ENCODE data around the gene HSCB.

DNA sequence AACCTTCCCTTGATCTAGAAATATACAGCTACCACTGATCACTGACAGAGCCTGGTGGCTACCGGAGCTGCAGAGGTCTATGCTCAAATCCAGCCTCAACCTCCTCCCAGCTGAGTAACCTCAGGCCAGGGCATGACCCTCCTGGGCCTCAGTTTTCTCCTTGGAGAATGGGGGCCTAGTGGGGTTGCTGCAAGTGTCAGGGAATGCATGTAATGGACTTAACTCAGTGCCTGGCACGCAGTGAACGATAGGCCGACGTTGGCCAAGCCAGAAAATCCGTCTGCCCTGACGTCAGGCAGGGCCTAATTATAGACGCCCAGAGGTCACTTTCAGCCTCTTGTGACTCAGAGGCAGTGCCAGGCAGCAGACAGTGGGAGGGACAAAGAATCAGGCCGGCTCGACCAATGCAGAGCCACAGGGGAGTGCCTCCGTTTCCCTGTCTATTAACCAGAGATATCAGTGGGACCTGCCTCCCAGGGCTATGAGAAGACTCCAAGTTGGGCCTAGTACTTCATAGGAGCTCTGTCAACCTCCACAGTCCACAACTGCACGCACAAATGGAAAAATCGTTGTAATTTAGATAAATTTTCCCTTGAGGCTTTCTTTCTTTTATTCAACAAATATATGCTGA lies 115.0 kb downstream of the MN1 start:
- PRO-cap: bidirectional peak, plus-strand start at position 459 of the sequence, minus-strand start at position 239 of the sequence
- RAMPAGE, long total RNA, 4 experiments: no peak in any of the 4 experiments

DNA sequence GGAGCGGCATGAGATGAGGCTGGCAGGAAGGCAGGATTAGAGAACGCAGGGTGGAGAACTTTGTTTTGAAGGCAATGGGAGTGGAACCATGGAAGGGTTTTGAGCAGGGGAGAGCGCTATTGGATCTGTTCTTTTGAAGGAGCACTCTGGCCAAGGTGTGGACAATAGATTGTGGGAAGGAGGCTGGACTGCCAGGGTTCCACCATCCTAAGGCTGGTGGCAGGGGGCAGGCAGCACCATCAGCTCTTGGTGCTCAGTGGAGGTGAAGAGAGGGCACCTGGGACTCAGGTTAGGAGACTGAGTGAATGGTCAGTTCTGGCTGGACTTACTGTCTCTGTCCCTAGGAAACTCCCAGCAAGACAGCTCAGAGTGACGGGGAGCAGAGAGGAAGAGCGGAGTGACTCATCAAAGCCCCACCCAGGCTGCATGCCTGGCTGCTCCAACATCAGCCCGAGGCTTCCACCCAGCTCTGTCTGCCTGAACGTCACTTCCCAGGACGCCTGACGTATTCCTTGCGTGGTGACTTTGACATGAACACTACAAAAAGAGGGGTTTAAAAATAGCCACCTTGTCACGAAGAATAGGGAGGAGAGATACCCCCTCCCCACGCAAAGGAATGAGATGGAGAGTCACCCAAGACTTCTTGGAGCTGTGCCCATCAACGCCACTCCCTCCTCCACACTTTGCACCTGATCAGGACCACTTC lies 83.4 kb downstream of the MN1 start:
- PRO-cap: bidirectional peak, plus-strand start at position 472 of the sequence, minus-strand start at position 330 of the sequence
- RAMPAGE, long total RNA, 4 experiments: no peak in any of the 4 experiments

- PRO-cap: unidirectional peak, plus-strand start at chr22:27719932
- RAMPAGE, long total RNA, 4 experiments: no peak in any of the 4 experiments
Measured at GRCh38 chr22:27719559-27720064, 81.9 kb downstream of the MN1 start.

DNA sequence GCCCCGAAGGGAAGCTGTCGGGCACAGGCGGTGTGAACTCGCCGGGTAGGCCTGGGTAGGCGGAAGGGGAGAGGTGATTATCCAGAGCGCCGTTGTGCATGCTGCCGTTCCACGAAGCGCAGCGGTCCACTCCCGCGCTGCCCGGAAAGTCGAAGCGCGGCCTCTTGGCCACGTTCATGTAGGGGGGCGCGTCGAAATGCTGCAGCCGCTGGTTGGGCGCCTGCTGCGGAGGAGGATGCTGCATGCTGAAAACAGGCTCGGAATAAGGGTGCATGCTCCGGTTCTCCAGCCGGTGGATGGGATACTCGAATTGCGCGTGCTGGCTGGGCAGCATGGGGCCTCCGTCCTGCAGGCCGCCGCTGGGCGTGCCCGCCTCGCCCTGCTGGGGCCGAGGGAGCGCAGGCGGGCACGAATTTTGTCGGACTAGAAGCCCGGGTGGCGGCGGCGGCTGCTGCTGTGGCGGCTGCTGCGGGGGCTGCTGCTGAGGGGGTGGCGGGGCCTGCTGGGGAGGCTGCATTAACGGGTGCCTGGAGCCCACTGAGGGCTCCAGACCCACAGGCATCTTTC lies 2.5 kb downstream of the MN1 start:
- PRO-cap: no peak
- RAMPAGE, long total RNA, 4 experiments: no peak in any of the 4 experiments

DNA sequence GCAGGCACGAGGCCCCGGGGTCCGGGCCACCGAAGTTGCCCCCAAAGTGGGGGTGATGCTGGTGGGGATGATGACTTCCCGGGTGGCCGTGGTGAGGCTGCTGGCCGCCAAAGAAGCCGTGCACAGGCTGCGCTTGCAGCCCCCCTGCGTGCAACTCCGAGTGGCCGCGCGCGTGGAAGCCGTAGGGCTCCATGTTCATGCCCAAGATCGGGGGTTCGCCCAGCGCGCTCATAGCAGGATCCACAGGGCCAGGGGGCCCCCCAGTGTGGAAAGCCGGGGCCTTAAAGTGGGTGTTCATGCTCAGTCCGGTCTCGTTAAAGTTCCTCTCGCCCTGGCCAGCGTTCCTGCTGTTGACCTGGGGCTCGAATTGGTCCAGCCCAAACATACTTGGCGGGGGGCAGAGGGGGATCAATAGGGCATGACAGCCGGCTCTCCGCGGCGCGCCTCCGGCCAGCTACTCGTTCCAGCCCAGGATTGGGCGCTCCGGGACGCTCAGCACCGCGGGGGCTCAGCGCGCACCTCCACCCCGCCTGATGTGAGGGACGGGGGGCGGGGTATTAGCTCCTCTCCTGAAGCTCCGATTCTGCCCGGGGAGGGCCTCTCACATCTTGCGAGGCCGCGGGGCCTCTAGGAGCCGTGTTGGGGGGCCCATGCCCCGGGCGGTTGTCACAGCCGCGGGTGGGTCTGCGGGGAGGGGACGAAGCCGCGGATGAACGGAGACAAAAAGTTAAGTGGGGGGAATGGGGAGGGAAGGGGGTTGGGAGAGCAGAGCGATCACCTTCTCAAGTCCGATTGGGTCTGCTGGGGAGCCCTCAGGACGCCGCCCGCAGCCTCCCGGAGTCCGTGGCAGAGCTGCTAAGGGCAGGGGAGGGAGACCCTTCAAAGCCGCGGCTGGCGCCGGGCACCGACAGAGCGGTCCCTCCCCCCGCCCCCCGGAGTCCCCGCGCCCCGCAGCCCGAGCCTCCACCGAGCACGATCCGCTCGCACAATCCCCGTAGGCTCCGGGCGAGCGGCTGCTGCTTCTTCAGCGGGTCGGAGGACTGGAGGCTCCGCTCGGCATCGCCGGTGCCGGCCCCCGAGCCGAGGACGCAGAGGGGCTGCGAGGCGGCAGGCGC lies 1.0 kb downstream of the MN1 start:
- PRO-cap: bidirectional peak, plus-strand start at position 606 of the sequence, minus-strand start at position 537 of the sequence
- RAMPAGE, long total RNA, 4 experiments: no peak in any of the 4 experiments

DNA sequence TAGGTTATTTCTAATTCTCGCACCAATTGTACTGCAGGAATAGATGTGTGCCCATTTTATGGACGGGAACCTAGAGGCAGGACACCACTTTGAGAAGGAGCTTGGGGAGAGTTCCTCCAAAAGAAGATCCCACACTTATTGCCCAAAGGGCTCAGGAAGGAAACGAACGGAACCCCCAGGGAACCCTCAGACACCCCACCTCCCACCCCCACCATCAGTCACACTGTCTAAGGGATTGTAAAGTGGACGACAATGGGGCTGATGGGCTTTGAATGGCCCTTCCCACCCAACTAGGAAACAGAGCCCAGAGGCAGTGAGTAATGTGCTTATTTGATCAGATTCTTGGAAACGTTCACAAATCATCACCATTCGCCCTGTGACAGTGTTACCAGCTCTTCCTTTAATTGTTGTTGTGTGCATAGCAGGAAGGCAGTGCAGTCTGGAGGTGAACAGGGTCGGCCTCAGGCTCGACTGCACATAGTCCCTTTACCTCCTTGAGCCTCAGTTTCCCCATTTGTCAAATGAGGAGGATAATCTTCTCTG lies 8.4 kb upstream of the MN1 start:
- PRO-cap: unidirectional peak, plus-strand start at position 432 of the sequence
- RAMPAGE, long total RNA, 4 experiments: no peak in any of the 4 experiments

DNA sequence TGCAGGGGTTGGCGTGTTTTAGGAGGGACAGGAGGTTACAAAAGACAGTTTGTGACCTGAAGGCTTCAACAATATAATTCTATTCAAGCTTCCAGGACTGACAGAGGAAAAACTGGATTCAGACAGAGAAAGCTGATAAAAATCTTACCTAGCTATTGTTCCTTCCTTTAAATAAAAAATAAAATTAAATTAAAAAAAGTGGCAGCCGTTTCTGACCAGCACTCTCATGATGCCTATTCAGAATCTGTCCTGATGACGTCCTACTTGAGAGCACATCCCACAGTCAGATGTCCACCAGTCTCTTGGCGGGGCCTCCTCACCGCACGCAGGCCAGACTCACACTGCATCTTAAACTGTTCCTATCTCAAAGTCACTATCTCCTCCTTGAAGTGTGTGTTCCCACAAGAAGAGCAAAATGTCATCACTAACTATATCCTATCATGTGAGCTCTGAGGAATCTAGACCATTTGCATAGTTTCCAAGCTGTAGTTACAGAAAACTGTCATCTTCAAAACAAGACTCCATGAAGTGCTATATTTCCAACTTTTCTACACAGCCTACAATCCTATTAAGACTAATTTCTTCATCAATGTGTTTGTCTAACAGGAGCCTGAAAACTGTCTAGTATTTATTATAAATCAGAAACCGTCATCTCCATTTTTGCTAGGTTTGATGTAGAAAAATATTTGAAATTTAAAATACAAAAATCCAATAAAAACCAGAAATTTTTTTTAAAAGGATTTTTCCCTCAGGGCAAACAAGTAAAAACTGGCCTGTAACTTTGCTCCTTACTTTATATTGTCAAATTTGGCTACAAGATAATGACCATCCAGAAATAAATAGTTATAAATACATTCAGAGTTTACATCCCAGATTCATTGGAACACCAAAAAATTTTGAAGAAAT lies 50.9 kb upstream of the MN1 start:
- PRO-cap: no peak
- RAMPAGE, long total RNA, 4 experiments: no peak in any of the 4 experiments

- PRO-cap: no peak
- RAMPAGE, long total RNA, 4 experiments: no peak in any of the 4 experiments
Measured at GRCh38 chr22:27853450-27853905, 51.9 kb upstream of the MN1 start.

DNA sequence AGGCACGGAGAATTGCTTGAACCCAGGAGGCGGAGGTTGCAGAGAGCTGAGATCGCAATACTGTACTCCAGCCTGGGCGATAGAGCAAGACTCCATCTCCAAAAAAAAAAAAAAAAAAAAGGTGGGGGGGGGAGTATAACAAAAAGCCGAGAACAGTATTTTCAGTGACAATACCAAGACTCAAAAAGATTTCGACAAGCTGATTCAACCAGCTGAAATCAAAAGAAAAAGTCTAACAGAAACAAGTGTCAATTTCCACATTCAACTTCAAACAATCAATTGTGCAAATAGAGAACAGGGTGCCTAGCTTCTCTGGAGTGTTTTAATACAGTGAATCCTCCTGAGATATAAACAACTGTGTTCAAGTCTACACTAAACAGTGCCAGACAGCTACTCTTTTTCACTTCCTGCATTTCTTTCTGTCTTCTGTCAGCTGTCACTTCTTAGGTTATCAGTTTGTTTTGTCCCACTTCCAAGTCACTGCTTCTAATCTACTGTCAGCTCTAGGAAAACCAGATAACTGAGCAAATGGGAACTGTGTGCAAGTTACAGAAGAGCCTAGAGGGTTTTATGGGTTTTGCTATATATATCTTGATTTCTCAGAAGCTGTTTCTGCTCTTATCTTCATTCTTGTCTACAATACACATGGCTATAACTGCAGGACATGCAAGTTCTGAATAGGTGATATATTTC lies 6.0 kb downstream of the PITPNB start:
- PRO-cap: no peak
- RAMPAGE, long total RNA, 4 experiments: no peak in any of the 4 experiments

DNA sequence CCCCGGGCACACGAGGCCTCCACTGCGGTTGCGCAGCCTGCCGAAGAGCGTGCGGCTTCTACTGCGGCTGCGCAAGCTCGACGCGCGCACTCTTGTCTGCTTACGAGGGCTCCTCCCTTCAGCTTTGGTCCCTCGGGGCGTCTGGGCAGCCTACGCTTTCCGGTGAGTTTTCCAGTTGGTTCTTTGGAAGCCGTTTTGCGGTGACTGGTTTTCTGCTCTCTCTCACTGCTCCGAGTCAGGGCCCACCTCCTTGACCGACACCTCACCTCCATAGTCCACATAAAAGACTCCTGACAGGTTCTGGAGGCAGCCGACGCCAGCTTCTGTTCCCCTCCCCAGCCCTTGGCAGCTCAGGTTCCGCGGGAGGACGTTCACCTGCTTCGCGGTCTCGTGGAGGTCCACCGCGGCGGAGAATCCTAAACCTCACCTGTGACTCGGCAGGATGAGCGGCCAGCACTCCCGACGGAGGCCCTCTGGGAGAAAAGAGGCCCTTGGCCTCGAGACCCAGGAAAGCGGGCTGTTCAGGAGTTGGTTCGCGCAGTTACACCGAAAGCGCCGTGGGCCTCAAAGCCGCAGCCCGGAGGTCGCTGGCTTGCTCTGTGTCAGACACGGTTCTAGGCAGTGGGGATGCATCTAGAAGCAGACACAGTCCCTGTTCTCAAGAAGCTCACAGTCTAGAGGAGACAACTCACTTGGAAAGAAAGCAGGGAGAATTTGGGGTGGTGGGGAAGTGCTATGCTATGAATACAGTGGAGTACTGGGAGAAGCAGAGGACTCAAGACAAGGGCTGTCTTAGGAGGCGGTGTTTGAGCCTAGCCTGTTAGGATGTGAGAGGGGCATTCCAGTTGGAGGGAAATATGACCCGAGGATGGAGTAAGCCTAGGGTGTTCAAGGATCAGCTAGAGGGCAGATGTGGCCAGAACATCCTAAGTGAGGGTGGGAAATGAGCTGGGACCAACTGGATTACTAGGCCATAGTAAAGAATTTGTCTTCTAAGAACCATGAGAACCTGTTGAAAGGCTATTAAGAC lies 643 bp upstream of the PITPNB start:
- PRO-cap: bidirectional peak, plus-strand start at position 121 of the sequence, minus-strand start outside the sequence; unidirectional peak, minus-strand start at position 808 of the sequence
- RAMPAGE, long total RNA, 4 experiments: start-site peak on the plus strand in 2 of 4 experiments, centred at position 82 of the sequence, 84 to 139 reads per replicate

DNA sequence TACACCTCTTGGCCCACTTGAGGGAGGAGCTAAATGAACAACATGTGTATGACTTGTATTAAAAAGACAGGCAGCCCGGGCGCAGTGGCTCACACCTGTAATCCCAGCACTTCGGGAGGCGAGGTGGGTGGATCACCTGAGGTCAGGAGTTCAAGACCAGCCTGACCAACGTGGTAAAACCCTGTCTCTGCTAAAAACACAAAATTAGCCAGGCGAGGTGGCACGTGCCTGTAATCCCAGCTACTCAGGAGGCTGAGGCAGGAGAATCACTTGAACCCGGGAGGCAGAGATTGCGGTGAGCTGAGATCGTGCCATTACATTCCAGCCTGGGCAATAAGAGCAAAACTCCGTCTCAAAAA lies 336.3 kb upstream of the PITPNB start:
- PRO-cap: unidirectional peak, plus-strand start at position 62 of the sequence
- RAMPAGE, long total RNA, 4 experiments: no peak in any of the 4 experiments

DNA sequence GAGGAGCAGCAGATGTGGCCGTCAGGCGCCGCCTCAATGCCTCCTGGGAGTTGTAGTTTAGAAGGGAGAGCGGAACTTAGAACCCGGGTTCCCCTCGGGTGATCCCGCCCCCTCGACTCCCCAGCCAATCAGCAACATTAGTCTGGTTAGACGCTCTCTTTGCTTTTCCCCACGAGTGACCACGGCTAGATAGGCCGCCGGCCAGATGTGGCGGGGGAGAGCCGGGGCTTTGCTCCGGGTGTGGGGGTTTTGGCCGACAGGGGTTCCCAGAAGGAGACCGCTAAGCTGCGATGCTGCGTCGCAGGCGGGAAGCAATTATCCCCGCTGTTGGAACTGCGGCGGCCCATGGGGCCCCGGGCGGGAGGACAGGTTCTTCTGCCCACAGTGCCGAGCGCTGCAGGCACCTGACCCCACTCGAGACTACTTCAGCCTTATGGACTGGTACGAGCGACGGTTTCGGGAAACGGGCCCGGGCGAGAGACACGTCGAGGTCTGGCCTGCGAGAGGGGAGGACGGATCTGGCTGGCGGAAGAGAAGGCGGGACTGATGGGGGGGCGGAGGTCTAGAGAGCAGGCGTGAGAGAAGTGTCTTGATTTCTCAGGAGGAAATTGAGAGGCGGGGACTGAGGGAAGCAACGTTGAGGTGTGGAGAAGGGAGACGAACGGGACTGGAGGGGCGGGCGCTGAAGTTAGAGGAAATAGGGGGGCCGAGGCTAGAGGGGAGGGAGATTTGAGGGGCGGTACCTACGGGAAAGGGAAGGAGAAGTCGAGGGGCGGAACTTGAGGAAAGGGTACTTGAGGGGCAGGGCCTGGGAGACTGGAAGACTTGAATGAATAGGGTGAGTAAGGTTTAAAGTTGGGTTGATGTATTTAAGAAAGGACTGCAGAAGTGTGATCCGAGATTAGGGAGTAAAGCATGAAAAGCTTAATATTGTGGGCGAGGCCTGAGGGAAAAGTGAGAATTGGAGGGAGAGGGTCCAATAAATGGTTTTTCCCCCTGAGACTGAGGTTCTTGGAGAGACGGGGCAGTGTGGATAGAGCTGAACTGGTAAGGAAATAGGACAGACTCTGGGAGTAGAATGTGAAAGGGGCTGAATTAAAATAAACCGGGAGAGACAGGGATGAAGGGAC lies at the start of gene HSCB:
TSS of gene HSCB (plus strand) at position 149 of the 1,130 bp plus-strand sequence.
- PRO-cap: bidirectional peak, plus-strand start at position 164 of the sequence, minus-strand start outside the sequence; bidirectional peak, plus-strand start at position 462 of the sequence, minus-strand start at position 422 of the sequence; bidirectional peak, plus-strand start at position 791 of the sequence, minus-strand start at position 520 of the sequence
- RAMPAGE, long total RNA, 4 experiments: start-site peak on the plus strand in 4 of 4 experiments, centred at positions 159 to 779 of the sequence, 25 to 111 reads per replicate

DNA sequence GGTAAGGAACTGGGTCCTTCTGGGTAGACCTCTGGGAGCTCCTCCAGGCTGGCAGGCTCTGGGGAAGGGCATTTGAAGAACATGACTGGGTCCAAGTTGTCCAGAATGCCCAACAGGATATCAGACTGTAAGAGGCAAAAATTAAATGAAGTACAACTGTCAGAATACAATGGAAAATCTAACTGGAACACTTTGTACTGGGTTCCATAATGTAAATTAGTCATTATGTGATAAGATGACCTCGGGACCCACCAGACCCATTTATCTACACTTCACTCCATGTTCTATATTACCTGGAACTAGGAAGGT lies 23.1 kb downstream of the CCDC117 start:
- PRO-cap: no peak
- RAMPAGE, long total RNA, 4 experiments: no peak in any of the 4 experiments

DNA sequence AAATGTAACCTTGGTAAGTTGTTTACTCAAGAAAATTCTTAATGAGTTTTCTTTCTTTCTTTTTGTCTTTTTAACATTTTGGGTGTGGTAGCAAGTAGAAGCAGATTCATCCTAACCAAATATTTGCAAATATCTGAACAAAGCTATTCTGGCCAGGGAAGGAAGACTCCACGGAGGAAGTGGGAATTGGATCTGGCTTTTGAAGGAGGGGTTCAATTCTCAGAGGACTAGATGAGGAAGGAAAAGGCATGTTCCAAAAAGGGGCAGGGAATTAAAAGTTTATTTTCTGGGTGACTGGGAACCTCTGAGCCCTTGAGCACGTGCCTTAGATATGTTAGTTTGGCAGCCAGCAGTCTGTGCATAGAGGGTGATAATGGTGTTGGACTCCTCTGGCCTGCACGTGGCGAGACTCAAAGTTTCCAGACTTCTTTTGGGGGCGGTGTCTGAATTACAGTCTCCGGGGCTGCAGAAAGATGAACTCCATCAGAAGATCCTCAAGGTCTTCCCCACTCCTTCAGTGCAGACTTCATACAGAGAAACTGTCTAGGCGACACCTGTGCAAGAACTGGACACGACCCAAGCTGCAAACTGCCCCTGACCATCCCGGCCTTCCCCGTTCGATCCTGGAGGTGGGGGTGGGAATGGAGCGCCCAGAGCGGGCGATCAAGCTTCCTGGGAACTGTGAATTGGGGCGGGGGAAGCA lies 883 bp upstream of the ZNRF3 start:
- PRO-cap: no peak
- RAMPAGE, long total RNA, 4 experiments: no peak in any of the 4 experiments

GRCh38 chr22:28911685-28912694 lies 28.6 kb downstream of the ZNRF3 start:
- PRO-cap: no peak
- RAMPAGE, long total RNA, 4 experiments: no peak in any of the 4 experiments

GRCh38 chr22:28931831-28932593 lies 48.6 kb downstream of the ZNRF3 start:
- PRO-cap: no peak
- RAMPAGE, long total RNA, 4 experiments: no peak in any of the 4 experiments

DNA sequence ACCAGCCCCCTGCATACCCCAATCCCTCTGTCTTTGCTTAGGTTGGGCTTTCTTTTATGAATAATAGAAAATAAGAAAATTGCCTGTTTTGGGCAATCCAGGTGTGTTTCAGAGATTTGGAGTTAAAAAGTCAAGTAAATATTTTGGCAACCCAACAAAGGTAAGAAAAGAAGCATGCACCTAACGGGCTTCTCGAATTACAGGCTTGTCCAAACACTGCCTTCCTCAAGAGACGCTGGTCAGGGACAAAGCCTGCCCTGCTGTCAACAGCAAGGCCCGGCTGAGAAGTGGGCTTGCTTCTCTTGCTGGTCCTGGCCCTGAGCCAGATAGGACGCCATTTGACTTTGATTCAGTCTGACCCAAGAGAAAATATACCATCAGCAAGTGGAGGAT lies 57.8 kb downstream of the C22orf31 start:
- PRO-cap: no peak
- RAMPAGE, long total RNA, 4 experiments: no peak in any of the 4 experiments

- PRO-cap: no peak
- RAMPAGE, long total RNA, 4 experiments: no peak in any of the 4 experiments
Measured at GRCh38 chr22:29050371-29051318, 11.0 kb downstream of the C22orf31 start.

- PRO-cap: no peak
- RAMPAGE, long total RNA, 4 experiments: no peak in any of the 4 experiments
Measured at GRCh38 chr22:29093953-29094479, 21.2 kb downstream of the KREMEN1 start.

GRCh38 chr22:29330728-29331303 lies 15.3 kb upstream of the RASL10A start:
- PRO-cap: unidirectional peak, minus-strand start at chr22:29331088
- RAMPAGE, long total RNA, 4 experiments: no peak in any of the 4 experiments